Measurements from ENCODE around the genes LYRM7 and IRF1.

DNA sequence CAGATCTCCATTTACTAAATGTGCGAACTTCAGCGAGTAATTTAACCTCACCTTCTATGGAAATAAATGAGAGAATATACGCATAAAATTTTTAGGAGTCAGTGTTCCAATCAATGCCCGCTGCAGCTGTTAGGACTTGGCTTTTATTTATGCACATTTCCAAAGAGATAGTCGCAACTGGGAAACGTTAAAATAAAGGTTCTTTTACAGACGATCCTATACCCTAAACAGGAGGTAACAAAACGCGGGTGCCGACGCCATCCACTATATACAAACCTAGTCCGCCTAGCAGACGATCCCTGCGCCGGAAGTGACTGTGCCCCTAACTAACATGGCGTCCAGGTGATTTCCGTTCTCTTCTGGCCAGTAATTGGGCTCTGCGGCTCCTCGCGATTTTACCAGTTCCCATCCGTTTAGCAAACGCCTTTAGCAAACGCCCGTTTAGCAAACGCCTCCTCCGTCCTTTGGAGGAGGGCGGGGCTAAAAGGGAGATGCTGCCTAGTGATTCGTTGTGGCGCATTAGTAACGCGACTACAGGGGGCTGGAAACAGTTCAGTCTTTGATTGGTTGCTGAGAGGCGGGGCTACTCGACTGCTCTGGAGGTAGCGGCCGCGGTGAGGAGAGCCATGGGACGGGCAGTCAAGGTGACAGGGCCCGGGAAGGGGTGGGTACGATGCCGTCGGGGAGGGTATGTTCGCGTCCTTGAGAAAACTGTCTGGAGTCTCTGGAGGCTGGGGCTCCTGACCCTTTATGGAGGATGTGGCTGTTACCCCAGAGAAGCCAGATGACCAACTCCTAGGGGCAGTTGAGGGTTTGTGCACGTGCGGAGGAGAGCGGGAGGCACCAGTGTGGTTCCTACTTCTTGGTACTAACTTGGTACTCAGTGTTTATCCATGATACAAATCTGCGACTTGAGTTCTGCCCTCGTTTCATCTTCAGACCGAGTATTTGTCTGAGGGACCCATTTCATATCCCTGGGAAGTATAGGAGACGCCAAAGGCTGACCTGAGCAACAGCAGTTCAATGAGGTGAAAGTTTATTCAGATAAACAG lies at the start of gene LYRM7:
LYRM7 (plus strand) TSS at position 550 of the 1,052 bp plus-strand sequence.
- PRO-cap: bidirectional peak, plus-strand start at position 590 of the sequence, minus-strand start at position 312 of the sequence

DNA sequence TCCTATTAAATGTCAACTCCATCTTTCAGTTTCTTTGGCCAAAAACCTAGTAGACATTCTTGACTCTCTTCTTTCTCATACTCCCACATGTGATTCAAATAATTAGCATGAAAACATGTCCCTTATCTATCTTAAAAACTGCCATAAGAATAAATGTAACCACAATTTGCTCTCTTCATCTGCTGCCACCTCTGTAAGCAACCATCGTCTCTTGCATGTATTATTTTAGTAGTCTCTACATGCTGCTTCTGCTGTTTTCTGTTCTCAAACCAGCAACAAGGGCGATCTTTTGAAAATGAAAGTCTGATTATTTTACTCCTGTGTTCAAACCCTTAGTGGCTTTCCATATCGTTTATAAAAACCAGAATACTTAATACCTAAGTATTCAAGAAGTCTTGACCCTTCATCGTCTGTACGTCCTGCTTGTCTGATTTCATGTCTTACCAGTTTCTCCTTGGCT lies 10.5 kb downstream of the CDC42SE2 start:
- PRO-cap: no peak

- PRO-cap: no peak
These were observed 39.6 kb downstream of the CDC42SE2 start for GRCh38 chr5:131303419-131303937.

- PRO-cap: no peak
These were observed 72.9 kb downstream of the CDC42SE2 start for GRCh38 chr5:131336697-131337288.

GRCh38 chr5:131382879-131383447 lies 119.1 kb downstream of the CDC42SE2 start:
- PRO-cap: no peak

DNA sequence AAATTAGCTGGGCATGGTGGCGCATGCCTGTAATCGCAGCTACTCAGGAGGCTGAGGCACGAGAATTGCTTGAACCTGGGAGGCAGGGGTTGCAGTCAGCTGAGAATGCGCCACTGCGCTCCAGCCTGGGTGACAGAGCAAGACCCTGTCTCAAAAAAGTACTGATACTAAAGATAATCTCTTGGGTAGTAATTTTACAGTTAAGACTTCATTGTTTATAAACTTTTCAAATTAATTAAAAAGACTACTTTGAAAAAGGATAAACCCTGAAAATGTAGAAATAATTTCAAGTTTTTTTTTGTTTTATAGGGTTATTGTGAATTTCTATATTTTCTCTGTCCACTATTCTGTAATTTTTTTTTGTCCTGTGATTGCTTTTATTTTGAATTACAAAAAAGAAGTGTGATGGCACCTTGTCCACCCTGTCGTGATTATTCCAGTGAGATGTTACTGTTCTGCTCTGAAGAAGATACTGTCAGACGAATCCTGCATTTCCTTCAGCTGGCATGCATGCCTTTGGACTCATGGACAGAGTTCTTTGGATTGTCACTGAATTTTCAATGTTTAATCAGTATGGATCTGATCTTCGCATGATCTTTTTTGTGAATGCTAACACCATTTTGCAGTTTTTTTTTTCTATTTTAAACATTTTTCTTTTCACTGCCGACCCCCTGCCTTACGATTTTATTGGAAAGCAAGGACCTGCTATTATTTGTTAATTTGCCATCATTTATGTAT lies 127.8 kb downstream of the CDC42SE2 start:
- PRO-cap: no peak

DNA sequence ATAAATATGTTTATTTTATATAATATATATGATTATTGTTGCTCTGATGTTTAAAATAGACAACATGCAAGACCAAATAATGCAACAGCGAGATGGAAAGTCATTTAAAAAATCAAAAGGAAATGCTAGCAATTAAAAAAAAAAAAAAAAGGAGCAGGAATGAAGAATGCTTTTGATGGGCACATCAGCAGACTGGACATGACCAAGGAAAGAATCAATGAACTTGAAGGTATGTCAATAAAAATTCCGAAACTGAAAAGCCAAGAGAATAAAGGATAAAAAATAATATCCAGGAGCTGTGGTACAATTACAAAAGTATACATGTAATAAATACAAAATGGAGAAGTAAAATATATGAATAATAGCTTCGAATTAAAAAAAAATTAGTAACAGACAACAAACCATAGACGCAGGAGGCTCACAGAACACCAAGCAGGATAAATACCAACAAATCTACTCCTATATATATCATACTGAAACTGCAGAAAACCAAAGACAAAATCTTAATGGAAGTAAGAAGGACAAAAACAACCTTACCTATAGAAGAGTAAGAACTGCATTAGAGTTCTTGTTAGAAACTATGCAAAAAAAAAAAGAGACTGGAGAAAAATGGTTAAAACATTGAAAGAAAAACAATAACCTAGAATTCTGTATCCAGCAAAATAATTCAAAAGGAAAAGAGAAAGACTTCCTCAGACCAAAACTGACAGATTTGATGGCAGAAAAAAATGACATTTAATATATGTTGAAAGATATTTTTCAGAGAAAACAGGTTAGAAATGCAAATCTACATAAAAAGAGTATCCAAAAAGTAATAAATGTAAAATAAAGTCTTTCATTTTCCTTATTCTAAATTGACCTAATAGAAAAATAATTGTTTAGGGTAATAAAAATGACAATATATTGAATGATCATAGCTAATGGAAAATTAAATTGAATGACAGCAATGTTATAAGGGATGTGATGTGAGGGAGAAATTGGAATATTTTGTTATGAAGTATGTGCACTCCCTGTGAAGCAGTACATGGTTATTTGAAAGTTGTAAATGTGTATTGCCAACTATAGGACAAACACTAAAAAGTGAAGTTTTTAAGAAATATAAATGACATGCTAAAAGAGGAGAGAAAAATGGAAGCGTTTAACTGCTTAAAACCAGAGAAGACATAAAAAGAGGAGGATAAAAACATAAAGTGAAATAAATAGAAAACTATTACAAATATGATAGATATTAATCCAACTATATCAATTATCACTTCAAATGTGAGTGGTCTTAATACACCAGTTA lies 54.0 kb upstream of the RAPGEF6 start:
- PRO-cap: no peak

DNA sequence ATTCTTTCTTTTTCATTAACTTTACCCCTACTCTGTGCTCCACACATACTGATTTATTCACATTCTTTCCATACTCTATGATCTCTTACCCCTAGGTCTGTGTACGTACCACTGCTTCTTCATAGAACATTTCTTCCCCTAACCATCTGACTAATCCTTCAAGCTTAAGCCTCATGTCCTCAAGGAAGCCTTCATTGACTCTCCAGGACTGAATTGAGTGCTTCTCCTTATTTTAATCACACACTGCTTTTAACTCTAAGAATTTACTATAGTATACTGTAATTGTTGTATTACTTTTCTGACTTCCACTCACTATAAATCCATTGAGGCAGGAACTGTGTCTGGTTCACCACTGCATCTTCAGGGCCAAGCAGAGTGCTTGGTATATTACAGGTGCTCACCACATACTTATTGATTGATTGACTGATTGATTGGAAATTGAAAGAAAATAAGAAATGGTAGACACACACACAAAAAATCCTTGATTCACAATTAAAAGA lies 79.6 kb upstream of the RAPGEF6 start:
- PRO-cap: no peak

DNA sequence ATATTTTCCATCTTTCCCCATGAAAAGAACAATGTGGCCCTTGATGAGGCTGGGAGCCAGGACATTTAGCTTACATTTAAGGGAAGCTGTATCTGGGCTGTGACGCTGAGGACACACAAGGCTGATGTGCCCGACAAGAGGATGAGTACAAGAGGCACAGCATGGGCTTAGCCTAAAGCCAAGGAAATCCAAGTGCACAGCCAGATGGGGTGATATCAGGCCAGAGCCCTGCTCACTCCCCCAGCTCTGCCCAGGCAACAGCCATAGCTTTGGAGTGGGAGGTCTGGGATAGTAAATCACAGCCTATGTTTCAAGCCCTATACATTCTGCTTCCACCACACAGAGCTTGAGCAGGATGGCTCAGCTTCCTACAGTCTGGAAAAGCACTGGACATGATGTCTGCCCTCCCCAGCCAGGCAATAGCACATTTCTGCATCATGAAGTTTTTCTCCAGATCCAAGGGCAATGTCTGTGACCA lies 28.0 kb downstream of the ACSL6 start:
- PRO-cap: no peak

DNA sequence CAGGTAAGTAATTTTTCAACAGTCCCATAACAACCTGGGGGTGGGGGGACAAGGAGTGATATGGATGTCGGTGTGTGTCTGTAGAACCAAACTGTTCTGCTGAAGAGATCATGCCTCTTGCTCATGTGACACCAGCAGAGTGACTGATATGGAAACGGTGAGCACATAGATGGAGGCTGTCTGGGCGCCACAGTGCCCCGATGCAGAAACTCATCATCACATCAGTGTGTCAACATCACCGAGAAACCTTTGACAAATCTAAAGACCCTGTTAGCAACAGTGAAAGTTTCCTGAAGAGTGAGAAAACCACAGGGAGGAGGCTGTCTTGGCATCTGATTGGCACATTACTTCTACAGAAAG lies 25.4 kb downstream of the CSF2 start:
- PRO-cap: no peak

- PRO-cap: no peak
These were observed 6.1 kb upstream of the PDLIM4 start for GRCh38 chr5:132251178-132251971.

- PRO-cap: bidirectional peak, plus-strand start at chr5:132293644, minus-strand start at chr5:132293609; bidirectional peak, plus-strand start at chr5:132293898, minus-strand start at chr5:132293865; bidirectional peak, plus-strand start at chr5:132294378, minus-strand start at chr5:132294134
These were observed 479 bp upstream of the SLC22A4 start for GRCh38 chr5:132293503-132294326.

DNA sequence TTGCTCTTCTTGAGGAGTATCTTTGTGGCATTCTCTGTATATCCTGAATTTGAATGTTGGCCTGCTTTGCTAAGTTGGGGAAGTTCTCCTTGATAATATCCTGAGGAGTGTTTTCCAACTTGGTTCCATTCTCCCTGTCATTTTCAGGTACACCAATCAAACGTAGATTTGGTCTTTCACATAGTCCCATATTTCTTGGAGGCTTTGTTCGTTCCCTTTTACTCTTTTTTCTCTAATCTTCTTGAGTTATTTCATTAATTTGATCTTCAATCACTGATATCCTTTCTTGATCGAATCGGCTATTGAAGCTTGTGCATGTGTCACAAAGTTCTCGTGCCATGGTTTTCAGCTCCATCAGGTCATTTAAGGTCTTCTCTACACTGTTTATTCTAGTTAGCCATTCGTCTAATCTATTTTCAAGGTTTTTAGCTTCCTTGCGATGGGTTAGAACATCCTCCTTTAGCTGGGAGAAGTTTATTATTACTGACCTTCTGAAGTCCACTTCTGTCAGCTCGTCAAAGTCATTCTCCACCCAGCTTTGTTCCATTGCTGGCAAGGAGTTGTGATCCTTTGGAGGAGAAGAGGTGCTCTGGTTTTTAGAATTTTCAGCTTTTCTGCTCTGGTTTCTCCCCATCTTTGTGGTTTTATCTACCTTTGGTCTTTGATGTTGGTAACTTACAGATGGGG lies 21.1 kb upstream of the SLC22A5 start:
- PRO-cap: no peak

DNA sequence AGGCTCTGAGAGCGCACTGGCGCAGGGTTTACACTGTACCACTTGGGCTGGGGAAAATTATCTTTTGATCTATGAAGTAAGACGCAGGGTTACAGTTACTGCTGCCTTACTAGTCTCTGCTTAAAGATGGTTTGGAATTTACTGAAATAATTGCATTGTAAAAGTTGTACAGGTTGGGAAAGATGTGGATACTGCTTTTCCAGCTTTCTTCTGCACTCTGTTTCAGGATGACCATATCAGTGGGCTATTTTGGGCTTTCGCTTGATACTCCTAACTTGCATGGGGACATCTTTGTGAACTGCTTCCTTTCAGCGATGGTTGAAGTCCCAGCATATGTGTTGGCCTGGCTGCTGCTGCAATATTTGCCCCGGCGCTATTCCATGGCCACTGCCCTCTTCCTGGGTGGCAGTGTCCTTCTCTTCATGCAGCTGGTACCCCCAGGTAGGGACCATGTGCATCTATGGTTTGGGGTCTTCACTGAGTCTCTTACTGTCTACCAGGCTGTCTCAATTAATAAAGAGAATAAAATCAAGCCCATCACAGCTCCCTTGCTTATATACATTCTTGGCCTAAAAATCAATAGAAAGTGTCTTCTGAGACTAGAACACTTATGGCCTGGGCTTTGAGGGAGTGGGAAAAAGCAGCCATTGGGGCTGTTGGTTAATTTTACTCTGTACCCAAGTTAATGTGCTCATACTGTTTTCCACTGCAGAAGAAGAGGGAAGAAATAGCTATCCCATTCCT lies 21.1 kb downstream of the SLC22A5 start:
- PRO-cap: no peak

DNA sequence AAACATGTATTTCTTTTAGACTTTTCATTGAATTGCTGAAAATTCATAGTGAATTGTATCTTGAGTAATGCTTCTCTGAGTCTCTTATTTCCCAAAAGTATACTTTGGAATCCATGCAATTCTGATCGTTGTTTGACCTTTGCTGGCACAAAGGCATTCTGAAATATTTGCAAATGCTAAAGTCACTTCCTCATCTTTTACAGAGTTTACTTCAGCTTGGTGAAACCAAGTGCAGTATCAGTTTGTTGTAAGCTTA lies 45.1 kb downstream of the SLC22A5 start:
- PRO-cap: no peak

DNA sequence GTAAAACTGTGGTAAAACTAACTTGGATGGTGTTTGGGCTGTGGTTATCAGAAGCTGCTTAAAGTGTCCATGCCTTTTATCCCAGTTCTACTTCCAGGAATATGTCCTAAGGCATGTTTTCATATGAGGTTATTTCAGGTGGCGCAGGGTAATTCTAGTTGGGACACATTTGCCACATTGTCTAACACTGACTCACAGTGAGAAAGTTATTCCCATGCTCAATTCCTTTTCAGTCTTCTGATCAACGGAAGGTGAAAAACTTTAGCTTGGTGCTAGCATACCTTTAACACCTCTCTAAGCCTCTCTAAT lies 45.5 kb downstream of the SLC22A5 start:
- PRO-cap: no peak

DNA sequence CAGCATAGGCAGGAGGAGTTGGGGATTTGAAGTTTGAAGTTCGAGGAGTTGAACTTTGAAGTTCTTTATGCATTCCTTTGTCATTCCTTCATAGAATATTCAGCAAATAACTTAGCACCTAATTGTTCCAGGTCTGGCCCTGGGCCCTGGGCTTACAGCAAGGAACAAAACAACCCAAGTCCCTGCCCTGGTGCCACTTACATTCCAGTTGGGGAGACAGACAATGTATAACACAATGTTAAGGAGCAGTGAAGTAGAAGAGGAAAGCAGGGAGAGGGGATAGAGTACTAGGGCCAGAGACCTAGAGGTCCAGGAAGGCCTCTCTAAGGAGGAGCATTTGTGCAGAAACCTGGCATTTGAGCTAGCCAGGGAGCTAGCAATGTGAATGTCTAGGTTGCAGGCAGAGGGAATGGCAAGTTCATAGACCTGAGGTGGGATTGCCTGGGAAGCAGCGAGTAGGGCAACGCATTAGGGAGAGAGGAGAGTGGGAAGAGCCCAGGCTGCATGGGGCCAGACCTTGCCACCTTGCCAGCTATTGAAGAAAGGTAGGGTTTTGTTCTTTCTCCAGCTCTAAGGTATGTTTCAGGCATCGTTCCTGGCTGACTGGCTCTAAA lies 53.8 kb downstream of the SLC22A5 start:
- PRO-cap: no peak

GRCh38 chr5:132459974-132460794 lies 30.4 kb downstream of the IRF1 start:
- PRO-cap: no peak

- PRO-cap: no peak
These were observed 6.2 kb downstream of the IRF1 start for GRCh38 chr5:132484109-132485026.

- PRO-cap: bidirectional peak, plus-strand start at chr5:132491020, minus-strand start at chr5:132490773
These were observed at the start of gene IRF1 for GRCh38 chr5:132489856-132490883. Gene IRF1, minus strand, starts transcription at chr5:132490773.